SJCRH30 (cell line): ENCODE data around the genes USP30 and UNG.

GRCh38 chr12:108792353-108793032, 61.2 kb upstream of the CORO1C start:
- RAMPAGE, long total RNA: no peak

DNA sequence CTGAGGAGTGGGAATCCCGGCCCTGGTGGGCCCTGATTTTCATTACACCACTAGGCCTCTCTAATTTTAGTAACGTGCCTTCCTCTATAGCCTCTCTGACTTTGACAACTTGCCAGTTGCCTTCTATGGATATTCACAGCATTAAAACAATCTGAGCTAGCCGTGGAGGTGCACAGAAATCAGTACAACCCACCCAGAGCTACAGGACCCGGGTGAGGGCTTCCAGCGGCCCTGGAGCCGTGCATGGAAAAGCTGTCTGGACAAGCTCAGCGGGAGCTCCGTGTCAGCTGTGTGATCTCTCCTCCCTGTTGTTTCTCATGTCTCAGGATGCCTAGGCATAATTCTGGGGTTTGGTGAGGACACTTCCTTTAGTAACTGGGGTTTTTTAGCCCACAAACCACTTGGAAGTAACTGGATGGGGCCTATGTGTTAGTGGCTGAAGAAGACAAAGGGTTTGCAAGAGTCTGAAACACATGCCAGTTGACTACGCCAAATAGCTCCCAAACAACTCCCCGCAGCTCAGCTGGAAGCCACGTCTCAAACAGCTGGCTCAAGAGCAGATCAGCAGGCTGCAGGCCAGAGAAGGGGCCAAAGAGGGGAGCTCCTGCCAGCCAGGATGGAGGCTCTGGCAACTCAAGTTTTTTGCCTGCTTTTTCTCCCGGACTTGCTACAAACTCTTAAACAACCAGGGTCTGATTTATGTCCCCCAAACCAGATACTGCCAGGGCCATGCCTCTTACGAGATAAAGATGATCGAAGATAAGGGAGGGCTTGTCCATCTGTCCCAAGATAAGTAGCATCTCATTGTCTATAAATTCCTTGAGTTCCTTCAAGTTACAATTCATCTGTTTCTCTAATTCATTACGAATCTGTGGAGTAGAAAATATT, 52.8 kb downstream of the SSH1 start:
- RAMPAGE, long total RNA: no peak

DNA sequence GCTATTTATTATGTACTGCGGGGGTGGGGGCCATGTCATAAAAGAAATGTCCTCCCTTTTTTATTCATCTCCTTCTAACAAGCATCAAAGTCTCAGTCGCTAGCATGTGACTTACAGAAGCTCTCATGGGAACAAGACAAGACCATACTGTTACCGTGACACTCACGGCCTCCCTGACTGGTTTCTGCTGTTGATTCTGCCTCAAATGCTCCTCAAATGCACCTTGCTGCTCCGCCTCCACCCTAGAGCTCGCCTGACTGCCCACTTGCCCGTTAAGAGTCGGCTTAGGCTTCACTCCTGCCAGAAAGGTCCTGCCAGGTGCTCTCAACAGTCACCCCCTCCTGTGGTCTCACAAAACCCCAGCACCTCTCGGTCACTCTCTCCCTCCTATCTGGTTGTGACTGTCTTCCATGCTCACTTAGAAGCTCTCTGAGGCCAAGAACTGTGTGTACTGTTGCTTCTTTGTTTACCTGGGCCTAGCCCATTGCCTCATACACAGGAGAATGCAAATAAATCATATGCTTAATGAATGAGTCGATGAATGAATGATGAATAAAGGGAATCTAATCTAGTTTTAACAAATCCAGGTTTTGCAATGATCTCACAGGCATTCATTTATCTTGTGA, 41.5 kb downstream of the SSH1 start:
- RAMPAGE, long total RNA: no peak

DNA sequence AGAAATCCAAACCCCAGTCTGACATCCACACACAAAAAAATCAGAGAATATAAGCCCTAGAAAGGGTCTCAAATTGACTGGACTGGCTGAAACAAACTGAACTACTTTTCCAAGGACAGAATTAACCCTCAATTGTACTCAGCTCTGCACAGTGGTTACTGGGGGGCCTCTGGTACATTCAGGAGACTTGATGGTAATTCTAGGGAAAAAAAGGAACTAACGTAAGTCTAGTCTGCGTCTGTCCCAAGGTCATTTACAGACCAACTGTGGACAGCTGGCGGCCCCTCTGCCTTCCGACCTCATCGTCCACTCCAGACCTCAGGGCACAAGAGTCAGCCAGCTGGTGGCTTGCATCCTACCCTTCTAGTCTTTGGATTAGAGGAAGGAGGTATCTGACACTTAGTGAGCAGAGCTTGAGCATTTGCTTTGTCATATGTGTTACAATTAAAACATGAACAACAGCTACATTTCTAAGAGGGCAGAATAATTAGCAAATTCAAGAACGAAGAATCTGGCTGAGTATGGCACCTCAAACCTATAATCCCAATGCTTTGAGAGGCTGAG, 36.7 kb downstream of the SSH1 start:
- RAMPAGE, long total RNA: no peak

DNA sequence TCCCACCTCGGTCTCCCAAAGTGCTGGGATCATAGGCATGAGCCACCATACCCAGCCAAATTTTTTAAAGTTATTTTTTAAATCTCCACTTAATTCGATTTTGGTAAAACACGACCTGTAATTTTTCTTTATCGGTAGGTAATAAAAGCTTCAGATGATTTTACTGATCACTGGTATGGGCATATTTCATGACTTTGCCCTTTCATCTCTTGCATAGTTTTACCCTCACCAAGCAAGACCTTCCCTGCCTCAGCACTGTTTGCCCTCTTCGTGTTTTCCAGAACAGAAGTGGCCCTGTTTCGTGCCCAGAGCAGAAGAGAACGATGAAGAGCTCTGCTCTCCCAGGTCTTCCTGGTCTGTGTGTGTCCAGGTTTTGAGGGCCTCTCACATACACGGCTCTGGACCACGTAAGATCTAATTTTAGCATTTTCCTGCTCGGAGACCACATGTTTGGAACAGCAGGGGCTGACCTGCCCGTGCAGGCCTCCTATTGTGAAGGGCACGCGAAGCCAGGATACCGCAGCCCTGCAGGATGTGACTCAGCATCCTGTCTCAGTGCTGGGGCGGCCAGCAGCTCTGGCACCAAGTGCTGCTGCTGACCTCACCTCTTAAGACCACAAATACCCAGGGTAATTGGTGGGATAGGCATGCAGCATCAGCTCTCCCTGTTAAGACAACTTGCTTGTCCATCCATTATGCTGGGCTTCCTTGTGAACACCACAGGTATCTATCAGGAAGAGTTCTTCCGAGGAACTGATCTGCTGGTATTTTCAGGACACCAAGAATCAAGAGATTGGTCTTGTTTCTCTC, 19.2 kb downstream of the SSH1 start:
- RAMPAGE, long total RNA: no peak

- RAMPAGE, long total RNA: no peak
Measured at GRCh38 chr12:108854458-108855165, 2.8 kb downstream of the SSH1 start.

DNA sequence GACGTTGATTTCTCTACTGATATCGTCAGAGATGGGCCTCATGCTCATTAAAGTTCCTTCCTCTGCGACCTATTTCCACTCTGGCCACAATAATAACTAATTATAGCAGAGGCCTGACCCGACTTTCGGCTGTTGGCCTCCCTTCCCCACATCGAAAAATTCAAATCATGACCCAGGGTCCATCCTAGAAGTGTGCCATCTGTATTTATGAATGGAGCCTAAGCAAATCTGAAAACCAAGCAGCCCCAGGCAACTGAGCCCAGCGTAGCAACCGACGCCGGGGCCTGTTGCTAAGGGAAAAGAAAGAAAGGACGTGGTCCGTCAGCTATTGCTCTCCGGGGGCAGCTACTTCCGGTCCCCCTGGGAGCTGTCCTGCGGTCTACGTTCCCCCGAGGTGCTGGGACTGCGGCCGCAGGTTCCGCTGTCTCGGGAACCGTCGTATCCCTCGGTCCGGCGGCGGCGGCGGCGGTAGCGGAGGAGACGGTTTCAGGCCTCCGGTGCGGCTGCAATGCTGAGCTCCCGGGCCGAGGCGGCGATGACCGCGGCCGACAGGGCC, at the start of gene USP30:
Gene USP30 (plus strand): TSS at position 406 of the 556 bp plus-strand sequence.
- RAMPAGE, long total RNA: start-site peak on the plus strand centred at position 433 of the sequence, 54 bp wide, 129 and 45 reads in 2 replicates

DNA sequence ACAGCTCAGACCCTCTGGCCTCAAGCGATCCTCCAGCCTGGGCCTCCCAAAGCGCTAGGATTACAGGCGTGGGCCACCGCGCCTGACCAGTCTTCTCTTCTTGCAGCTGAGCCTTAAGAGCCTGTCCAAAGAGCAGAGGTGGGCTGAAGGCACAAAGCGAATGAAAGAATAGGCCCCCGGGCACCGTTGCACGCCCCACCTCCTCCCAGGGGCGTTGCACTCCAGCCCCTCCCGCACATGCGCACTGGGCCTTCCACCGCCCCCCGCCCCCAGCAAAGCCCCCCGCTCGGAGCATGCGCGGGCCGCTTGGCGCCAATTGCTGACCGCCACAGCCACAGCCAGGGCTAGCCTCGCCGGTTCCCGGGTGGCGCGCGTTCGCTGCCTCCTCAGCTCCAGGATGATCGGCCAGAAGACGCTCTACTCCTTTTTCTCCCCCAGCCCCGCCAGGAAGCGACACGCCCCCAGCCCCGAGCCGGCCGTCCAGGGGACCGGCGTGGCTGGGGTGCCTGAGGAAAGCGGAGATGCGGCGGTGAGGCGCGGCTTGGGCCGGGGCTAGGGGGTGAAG, at the start of gene UNG:
Gene UNG (plus strand): TSS at position 315 of the 565 bp plus-strand sequence.
- RAMPAGE, long total RNA: start-site peak on the plus strand centred at position 335 of the sequence, 13 bp wide, 47 and 44 reads in 2 replicates

DNA sequence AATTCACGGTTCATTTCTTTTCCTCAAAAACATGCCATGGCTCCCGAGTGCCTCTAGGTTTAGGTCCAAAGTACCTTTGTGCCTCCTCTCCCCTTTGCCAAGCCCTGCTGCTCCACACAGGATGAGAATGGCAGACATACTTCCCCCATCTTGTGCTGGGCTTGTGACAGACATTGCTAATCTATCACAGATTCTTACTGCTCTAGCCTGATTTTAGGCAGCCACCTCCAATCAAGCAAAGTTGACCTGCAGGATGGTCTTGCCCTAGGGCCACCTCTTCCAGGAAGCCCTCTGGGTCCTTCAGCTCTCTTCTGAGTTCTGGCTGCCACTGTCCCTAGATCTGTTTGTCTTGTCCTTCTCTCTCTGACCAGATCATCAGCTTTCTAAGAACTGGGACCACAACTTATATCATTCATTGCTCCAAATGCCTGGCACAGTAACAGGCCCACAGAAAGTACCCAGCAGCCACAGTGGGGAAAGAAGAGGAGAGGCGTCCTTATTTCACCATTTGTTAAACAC, 20.5 kb downstream of the FOXN4 start:
- RAMPAGE, long total RNA: no peak

GRCh38 chr12:109435370-109435938, 41.6 kb downstream of the KCTD10 start:
- RAMPAGE, long total RNA: no peak

DNA sequence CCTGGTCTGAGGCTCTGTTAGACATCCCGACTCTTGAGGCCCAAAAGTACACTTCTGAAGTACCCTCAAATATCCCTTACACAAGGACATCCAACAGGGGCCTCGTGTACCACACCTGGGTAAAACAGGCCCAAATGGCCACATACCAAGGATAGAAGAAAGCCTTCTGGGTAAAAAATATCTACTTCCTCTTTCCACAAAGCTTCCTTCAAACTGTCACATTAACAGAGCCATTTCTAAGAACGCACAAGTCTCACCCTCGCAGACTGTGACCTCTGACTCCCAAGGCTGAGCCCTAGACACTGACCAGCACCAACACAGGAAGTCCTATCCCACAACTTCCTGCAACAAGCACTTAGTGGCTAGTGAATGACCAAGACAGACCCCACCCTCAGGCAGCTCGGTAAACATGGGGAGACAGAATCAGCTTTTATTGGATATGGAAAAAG, 16.1 kb downstream of the KCTD10 start:
- RAMPAGE, long total RNA: no peak

DNA sequence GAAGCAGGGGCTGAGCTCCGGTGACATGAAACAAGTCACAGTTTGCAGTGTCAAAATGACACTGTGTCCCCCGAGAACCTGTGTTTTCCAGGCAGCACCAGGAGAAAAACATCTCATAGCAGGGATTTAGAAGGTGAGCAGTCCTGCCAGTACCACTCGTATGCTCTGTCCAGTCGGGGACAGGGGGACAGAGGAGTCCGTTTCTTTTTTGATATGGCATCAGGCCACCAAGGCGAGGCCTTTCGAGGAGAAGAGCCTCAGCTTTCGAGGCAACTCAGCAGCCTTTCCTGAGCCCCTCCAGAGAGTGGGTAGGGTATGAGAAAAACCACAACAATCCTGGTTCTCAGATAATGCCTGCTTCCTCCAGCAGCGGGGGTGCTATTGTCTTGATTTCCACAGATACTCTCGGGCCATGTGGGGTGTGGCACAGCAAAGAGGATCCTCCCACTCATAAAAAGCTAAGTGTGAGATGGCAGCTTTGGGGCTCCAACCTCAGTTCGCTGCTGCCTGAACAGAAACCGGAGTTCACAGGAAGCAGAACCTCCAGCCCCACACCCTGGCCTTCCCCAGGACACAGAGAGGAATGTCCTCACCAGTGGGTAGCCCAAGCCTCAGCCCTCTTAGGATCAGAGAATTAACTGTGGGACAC, 9.3 kb downstream of the KCTD10 start:
- RAMPAGE, long total RNA: no peak

DNA sequence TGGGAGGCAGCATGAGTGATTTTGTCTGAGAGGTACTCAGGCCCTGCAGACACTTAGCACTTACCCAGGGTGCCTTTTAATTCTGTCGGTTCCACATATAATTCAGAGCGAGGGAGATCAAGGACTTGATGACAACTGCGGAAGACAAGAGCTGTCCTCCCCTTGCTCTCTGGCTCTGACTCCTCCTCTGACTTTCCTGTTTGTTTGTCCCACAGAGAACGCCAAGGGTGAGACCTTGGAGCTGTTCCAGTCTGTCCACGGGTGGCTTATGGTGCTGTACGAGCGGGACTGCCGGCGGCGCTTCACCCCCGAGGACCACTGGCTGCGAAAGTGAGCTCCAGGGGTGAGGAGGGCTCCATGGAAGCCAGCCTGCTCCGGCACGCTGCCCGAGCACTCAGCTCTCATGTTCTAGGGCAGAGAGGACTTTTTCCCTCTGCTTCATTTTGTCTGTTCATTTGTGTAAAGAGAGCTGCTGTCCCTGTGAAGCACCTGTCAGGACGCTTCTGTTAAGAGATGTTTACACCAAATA, 32.8 kb downstream of the UBE3B start:
- RAMPAGE, long total RNA: no peak

GRCh38 chr12:109533226-109533848, 40.0 kb downstream of the MMAB start:
- RAMPAGE, long total RNA: no peak

GRCh38 chr12:109535865-109536484, 37.3 kb downstream of the MMAB start:
- RAMPAGE, long total RNA: no peak

- RAMPAGE, long total RNA: no peak
Measured at GRCh38 chr12:109715977-109716909, 2.6 kb downstream of the FAM222A start.

DNA sequence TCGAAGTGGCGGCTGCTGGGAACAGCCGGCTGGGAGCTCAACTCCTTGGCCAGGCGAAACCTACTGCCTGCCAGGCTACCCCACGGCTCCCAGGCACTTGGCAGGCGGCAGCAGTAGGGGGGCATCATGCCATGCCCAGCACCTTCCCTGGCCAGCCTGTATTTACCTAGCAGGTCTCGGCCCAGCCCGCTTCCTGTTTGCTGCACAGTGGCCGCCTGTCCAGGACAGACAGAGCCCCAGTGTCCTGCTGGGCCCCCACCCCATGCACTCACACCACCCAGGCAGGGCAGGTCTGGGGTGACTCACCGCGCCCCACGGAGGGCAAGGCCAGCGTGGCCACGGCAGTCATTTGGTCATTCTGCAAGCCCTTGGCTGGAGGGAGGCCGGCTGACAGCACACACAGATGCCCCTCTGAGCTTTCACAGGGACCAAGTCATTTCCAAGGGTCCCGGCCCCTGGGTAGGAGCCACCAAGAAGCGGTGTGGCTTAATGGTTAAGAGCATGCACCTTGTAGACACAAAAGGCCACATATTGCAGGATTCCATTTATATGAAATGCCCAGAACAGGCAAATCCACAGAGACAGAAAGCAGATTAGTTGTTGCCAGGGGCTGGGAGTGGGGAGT, 10.0 kb downstream of the TRPV4 start:
- RAMPAGE, long total RNA: no peak

- RAMPAGE, long total RNA: no peak
Measured at GRCh38 chr12:109827843-109828685, 5.1 kb downstream of the TRPV4 start.

- RAMPAGE, long total RNA: no peak
Measured at GRCh38 chr12:109863459-109864209, 16.7 kb downstream of the GLTP start.

DNA sequence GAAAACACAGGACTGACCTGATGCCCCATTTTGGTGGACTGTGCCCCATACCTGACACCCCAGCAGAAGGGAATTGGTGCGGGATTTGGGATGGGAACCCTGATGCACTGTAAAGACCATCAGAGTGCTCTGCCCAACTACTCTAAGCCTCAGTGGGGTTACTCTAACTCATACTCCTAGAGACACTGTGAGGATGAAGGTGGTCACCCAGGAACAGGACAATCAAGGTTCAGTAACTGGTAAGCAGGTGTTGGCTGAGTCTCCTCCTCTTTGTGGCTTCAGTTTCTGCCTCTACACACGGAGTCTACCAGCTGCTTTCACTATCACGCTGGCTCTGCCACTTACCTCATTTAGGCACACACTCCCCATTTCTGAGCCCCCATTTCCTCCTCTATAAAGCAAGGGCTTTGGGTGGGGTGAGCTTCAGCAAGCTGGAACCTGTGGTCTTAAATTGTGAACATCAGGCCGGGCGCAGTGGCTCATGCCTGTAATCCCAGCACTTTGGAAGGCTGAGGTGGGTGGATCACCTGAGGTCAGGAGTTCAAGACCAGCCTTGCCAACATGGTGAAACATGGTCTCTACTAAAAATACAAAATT, 7.3 kb upstream of the TCHP start:
- RAMPAGE, long total RNA: no peak